MCF 10A (cell line): Measurements from ENCODE around the gene CHD2.

DNA sequence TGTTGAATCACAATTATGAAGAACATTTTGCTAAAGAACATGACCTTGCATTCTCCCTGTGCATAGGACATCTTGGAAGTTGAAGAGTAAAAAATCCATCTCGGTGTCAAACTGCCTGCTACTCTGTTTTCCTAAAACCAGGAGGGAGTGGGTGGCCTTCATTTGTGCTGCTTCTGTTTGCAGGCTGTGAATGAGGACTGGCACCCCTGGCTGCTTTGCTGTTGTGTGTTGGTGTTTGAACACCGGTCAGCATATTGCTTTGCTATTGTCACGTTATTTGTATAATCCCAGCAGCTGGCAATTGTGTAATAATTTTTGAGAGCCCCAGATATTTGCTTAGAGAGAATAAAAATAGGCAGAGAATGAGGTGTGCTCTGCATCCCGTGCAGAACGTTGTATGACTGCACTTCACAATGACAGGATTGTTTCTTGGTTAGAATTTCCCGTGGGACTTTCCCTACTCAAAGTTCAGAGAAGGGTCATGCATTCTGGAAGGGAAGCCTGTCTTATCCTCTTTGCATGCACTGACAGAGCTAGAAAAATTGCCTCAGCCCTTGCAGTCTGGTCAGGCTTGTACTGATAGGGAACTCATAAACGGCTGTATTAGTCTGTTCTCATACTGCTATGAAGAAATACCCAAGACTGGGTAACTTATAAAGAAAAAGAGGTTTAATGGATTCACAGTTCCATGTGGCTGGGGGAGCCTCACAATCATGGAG lies 16.2 kb downstream of the SV2B start:
- PRO-cap = no peak
- RRBS = no CpG with 5 or more reads among the region's 7 CpGs

- PRO-cap = no peak
- RRBS = no CpG with 5 or more reads among the region's 11 CpGs
Measured at GRCh38 chr15:91469903-91470413, 369.9 kb downstream of the SV2B start.

DNA sequence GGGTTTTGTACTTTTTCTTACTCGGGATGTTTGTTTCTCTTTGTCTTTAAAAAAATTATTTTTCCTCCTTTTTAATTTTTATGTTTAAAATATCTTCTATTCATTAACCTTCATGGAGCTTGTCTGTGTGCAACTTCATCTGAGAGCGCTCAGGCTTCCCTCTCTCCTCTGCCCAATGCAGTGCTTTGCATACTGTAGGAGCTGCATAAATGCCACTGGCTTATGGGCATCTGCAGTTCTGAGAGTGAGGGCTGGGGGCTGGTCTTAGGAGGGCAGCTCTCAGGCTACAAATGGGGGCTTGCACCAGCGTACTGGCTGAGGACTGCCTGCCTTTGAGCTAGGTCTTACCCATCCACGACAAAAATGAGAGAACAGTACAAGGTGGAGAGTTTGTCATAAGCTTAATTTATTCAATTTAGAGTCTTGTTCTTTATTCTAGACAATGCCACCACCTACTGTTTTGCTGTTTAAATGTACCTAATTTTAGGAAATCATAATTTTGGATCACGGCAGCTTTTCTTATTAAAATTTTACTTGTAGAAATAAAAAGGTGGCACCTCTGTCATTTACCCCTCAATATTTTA lies 88.2 kb downstream of the SLCO3A1 start:
- PRO-cap = no peak
- RRBS = no CpG with 5 or more reads among the region's 5 CpGs

GRCh38 chr15:91980805-91981317 lies 127.4 kb downstream of the SLCO3A1 start:
- PRO-cap = no peak
- RRBS = no CpG with 5 or more reads among the region's 6 CpGs

DNA sequence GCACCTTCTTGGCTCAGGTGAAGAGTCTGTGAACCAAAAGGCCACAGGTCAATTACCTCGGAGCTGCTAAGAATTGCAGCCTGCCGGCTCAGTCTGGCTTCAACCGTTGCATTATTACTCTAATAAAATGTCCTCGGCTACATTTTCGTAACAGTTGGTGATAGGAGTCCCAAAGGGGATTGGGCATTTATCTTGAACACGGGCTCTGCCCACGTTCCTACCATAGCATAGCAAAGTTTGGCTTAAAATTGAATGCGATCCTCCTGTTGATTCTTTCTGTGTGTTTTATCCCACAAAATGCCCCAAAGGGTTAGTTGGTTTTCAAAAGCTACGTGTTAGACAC lies 176.3 kb downstream of the SLCO3A1 start:
- PRO-cap = no peak
- RRBS = no CpG with 5 or more reads among the region's 9 CpGs

- PRO-cap = no peak
- RRBS = no CpG with 5 or more reads among the region's 3 CpGs
Measured at GRCh38 chr15:92161091-92161497, 232.6 kb upstream of the ST8SIA2 start.

GRCh38 chr15:92539194-92539496 lies 116.4 kb downstream of the FAM174B start:
- PRO-cap = no peak
- RRBS = no CpG with 5 or more reads among the region's 2 CpGs

DNA sequence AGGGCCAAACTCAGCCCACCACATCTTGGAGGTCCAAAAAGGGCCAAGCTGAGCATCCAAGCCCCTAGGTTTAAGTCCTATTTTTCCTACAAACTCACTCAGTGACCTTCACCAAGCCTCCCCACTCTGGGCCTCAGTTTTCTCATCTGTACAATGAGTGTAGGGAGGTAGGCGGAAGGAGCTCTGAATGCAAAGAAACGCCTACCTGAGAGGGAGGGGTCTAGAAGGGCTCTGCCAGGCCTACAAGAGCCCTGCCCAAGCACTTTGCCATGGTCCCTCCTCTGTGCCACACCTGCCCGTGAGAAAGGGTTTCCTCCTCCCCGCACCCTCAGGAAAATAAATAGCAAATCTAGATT lies 7.1 kb downstream of the FAM174B start:
- PRO-cap = no peak
- RRBS = no CpG with 5 or more reads among the region's 4 CpGs

DNA sequence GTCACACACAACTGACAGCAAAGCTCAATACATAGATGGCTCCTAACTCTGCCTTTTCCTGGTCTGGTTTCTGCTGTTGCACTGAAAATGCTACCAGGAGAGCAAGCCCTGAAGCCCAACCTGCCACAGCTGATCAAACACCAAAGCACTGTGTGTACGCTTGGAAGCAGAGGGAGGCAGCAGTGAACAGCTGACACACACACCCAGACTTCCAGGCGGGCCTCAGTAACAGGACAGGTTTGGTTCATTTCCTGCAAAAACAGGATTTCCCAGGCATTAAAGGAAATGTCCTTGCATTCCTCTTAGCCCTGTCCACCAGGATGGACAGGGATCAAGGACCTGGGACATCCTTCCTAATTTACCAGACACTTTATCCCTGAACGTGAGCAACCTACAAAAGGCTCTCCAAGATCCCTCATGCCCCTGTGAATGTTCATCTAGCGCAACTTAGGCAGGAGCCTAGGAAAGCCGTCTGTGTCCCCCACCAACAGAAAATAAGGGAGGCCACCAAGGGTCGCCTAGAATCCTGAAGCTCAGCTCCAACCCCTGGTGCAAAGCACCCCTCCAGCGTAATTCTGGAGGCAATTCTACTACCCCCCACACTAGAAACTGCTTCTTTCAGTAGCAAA lies 1.3 kb downstream of the FAM174B start:
- PRO-cap = no peak
- RRBS = no CpG with 5 or more reads among the region's 7 CpGs

GRCh38 chr15:92666632-92667391 lies 11.2 kb upstream of the FAM174B start:
- PRO-cap = no peak
- RRBS = no CpG with 5 or more reads among the region's 14 CpGs

DNA sequence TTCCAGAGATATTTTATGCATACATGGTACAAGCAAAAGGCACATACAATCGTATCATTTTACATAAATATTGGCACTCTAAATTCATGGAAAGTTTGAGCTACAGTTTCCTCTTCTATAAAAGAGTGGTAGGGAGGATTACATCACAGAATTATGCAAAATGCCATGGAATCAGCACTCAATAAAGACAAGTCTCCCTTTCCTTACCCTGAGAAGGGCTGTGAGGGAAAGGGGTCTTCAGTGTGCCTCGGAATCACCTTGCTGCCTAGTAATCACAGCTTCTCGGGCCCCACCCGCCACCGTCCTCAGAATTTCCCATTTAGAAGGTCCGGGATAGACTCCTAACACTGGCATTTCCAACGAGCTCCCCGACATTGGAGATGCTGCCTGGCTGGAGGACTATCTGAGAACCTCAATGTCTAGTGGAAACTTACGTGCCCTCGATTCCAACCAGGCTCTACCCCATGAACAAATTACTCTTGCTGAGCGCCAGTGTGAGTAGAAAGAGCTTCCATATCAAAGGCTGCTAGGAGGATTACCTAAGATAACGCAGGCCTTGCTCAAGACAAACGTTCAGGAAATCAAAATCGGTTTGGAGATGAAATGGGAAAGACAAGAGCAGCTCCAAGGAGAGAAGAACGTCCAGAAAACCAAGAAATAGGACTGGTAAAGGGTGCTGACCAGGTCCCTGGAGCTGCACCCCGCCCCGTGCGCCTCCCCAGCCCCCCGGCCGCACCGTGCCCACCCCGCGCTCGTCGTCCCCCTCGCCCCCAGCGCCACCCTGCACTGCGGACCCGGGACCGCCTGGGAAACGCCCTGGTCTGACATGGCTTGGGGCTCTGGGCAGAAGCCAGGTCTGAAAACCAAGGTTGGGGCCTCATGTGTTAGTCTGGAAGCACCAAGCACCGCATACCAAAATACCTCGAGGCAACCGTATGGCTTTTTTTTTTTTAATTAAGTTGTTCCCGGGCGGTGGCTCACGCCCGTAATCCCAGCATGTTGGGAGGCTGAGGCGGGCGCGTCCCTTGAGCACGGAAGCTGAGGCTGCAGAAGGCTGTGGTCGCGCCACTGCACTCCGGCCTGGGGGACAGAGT lies 91.9 kb upstream of the CHD2 start:
- PRO-cap = bidirectional peak, plus-strand start at position 322 of the sequence, minus-strand start at position 307 of the sequence; bidirectional peak, plus-strand start at position 584 of the sequence, minus-strand start at position 537 of the sequence; bidirectional peak, plus-strand start at position 880 of the sequence, minus-strand start at position 937 of the sequence
- RRBS = 1% methylated on average over 11 of the region's 45 CpGs

- PRO-cap = bidirectional peak, plus-strand start at chr15:92883651, minus-strand start at chr15:92883663; bidirectional peak, plus-strand start at chr15:92884034, minus-strand start at chr15:92883804
- RRBS = no CpG with 5 or more reads among the region's 17 CpGs
Measured at GRCh38 chr15:92883582-92884203, 16.4 kb upstream of the CHD2 start.

DNA sequence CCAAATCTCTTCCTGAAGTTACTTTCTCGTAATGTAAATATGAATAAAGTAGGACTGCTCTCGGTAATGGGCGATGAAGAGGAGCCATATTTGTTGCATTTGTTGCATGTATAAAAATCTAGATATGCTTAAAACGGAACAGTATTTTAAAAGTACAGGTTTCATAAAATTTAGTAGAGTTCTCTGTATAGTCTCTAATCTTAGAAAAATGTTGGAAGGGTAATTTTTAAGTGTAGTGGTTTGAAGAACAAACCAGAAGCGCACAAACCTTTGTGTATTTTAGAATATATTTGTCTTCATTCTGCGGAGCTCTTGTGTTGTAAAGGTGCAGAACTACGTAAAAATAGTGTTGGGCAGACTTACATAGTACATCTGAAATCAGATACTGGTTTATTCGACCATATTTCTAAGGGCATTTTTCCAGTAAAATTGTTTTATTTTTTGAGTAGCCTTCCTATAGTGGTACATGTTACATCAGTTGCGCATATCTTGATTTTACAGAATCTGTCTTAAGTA lies 15.9 kb upstream of the CHD2 start:
- PRO-cap = no peak
- RRBS = no CpG with 5 or more reads among the region's 9 CpGs

DNA sequence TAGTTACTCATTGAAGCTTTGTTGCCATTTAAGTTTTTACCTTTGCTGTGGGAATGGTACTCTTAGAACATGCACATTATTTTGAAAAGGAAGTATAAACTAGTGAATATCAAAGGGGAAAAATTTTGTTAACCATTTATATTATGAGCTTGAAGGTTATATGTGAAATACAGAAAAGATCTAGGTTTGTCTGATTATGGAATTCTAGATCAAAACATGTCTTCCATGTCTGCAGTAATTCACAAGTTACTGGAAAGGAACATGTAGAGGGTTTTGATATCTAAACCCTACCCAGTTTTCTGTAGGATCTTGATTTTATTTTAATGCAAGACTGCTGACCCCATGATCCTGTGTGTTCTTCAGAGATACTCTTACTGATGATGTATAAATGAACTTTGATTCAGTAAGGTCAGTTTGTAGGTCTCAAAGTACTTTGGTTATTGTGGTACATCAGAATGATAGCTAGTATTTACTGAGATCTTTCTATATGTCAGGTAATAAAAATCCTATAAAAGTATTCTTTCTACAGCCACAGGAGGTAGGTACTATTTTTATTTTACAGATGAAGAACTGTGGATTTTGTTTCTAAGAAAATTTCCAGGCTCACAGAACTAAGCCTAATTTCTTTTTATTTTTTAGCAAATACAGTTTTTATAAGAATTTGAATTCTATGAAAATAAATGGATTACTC lies 4.8 kb upstream of the CHD2 start:
- PRO-cap = no peak

- PRO-cap = no peak
Measured at GRCh38 chr15:92895852-92896252, 4.3 kb upstream of the CHD2 start.

DNA sequence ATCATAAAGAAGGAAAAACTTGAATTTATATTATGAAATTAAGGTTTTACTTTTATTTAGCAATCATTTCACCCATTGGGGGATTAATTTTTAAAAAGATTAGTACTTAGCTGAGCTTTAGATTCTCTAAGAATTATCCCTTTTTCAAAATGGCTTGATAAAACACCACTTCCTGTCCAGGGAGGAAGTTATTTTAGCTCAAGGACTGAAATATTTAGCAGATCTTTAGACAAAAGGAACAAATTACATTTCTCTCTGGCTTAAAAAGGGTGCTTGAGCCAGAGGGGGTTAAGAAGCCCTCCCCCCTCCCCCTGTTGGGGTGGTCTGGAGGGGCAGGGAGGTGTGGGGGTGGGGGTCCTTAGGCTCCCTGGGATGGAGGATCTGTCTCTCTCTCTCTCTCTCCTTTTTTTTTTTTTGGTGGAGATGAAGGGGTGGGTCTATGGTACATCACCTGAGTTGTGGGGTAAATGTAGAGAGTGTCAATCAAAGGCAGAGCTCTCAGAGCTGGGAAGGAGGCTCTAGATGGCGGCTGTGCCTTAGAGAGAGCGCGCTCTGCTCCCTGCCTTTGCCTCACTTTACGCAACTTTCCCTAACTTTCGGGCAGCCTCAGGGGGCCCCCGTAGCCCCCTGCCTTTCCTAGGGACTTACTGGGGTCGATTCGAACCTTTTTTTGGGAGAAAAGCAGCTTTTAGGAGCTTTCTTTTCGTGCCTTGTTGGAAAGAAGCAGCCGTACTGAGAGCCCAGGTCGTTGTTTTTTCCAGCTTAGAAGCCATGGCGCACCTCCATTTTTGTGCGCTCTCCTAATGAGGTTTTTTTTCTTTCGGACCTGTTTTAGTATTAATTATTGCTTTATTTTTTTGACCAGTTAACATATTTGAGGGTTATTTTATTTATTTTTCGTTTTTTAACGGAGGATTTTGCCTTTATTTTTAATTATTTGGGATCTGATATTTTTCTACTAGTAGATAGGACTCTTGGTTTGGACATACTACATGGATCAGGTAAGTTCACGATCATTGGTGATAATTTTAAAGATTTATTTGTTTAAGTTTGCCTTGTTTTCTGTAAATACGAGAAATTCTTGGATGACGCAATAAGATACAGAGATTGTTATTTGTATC lies at the start of gene CHD2:
CHD2 (plus strand) TSS at position 501 of the 1,121 bp plus-strand sequence.
- PRO-cap = bidirectional peak, plus-strand start at position 501 of the sequence, minus-strand start at position 383 of the sequence; bidirectional peak, plus-strand start at position 748 of the sequence, minus-strand start at position 750 of the sequence
- RRBS = no CpG with 5 or more reads among the region's 19 CpGs

DNA sequence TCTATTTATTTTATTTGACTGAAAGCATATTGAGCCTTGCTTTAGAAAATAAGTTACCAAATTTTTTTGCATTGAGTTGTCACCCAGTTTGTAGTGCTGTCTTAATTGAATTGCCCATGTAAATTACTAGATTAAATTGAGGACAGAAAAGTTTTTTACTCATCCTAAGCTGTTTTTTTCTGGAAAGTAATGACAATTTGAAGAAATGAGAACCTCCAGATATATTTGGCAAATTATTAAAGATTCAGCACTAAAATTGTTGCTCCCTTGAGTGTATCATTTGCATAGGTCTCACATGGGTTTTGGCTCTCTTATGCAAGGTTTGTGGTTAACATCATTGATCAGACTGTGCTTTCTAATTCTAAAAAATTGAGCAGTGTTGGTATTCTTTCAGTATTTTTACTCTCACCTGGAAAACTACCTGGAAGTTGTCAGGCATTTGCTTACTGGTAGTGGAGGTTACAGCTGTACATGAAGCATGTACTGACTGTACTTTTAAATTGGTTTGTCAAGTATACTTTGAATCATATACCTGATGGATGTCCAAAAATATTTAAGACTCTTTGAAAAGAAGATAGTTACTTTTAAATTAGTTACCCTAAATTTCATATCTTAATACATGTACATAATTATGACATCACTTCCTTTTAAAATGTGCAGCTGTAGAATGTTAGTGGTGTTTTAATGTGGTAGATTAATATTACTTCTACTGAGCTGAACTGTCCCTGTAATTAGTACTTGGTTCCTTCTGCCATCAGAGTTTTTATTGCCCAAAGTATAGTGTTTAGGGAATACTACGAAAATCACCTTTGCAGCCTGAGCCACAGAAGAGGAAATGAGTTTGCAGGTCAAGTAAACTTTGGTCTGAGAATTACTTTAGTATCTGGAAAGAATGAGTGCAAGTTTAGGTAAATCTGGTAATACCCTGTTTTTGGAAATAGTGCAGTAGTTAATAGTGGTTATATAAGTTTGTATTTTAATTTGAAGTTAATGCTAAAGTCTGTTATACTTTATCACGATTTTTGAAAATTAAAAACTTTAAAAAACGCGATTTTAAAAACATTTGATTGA lies 2.7 kb downstream of the CHD2 start:
- PRO-cap = no peak
- RRBS = no CpG with 5 or more reads among the region's 4 CpGs

GRCh38 chr15:92985362-92985885 lies 85.3 kb downstream of the CHD2 start:
- PRO-cap = no peak
- RRBS = no CpG with 5 or more reads among the region's 11 CpGs

DNA sequence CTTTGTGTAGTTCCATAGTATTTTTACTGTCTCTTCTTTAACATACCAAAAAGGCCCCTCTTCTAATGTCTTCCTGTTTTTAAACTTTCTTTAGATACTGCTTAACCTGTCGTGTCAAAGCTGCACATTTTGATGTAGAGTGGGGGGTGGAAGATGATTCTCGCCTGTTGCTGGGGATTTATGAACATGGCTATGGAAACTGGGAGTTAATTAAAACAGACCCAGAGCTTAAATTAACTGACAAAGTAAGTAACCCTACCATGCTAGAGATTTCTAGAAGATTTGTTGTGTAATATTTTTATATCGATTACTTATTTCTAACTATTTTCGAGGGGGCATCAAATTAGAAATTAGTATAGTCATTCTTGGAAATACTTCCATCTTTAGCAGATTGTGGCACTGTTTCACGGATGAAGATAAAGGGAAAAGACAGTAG lies 91.8 kb downstream of the RGMA start:
- PRO-cap = no peak
- RRBS = no CpG with 5 or more reads among the region's 5 CpGs

DNA sequence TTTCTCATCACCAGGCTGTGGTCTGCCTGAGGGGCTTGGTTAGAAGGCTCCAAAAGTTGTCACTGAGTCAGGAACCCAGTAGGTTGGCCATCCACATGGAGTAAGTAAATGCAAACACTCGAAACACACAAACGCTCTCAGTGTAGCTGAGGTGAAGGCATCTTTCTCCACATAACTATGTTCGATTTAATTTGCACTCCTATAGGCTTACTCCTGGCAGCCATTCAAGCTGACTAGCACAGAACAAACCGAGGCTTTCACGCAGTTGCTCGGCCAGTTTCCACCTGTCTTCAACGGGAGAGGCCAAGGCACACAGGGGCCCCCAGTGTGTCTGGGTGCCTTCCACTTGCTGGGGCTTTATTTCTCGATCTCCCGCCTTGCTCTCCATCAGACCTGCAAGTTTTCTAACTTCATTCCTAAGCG lies 18.9 kb downstream of the RGMA start:
- PRO-cap = no peak
- RRBS = no CpG with 5 or more reads among the region's 10 CpGs